SEM (cell line): ENCODE results near the genes COLEC12 and CETN1.

- PRO-cap = no peak
Observed at GRCh38 chr18:136311-136934, 21.9 kb upstream of the USP14 start.

GRCh38 chr18:170271-170999 is 12.1 kb downstream of the USP14 start:
- PRO-cap = no peak

DNA sequence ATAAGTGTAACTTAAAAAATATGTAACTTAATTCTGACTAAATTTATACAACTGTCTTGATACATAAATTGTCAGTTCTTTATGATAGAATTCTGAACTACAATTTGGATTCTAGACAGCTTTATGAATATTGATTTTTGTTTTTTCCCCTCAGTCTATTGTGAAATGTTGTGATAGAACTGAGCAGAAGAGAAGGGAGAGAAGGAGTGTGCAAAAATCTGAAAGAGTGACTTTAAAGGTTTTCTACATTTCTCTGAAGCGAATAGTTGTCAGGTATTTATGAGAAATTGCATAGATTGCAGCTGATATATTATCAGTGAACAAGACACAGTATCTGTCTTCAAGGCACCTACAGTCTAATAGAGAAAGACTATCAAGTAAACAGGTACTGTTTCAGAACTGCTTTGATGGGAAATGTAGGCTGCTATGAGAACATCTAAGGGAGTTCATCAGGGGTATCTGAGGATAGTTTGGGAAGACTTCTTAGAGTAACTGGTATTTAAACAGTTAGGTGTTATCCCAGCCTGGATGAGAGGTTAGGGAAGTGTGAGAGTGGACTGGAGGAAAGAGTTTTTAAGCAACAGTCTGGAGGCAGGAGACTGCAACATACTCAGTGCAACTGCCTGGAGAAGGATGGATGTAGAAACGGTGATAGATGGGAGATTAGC is 24.0 kb downstream of the USP14 start:
- PRO-cap = no peak

DNA sequence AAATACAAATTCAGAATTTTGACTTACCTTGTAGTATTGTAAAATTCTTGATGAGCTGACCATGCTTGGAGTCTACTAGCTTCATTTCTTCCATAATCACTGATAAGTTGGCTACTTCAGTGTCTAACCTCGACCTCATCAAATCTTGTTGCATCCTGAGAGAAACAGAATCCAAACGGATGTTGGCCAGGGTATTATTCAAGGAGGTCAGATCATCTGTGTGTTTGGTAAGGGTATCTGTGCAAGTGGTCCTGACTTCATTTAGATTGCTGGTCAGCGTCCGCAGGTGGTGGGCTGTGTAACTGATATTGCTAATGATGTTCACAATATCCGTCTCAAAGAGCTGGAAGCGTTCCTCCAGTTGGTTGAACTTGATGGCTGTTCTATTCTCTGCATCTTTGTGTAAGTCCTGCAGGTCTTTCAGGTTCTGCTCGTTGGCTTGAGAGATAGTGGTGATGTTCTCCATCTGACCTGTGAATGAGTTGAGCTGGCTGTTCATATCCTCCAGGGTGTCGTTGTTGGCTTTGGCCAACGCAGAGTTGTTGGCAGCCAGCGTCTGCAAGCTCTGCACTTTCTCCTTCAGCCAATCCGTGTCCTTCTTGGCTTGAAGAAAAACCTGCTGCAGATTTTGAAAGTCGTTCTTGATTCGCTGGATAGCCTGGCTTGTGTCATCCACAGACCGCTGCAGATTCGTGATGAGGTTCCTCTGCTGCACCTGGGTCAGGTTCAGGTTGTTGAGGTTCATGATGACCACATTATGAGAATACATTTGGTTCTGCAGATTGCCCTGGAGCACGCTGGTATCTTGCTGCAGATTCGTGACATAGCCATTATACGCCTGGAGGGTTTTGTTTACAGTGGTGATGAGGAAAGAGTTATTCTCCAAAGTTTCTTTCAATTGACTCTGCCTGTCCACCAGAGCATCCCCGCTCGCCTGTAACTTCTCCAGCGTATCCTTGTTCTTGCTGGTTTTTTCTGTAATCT is 78.7 kb upstream of the THOC1 start:
- PRO-cap = no peak

DNA sequence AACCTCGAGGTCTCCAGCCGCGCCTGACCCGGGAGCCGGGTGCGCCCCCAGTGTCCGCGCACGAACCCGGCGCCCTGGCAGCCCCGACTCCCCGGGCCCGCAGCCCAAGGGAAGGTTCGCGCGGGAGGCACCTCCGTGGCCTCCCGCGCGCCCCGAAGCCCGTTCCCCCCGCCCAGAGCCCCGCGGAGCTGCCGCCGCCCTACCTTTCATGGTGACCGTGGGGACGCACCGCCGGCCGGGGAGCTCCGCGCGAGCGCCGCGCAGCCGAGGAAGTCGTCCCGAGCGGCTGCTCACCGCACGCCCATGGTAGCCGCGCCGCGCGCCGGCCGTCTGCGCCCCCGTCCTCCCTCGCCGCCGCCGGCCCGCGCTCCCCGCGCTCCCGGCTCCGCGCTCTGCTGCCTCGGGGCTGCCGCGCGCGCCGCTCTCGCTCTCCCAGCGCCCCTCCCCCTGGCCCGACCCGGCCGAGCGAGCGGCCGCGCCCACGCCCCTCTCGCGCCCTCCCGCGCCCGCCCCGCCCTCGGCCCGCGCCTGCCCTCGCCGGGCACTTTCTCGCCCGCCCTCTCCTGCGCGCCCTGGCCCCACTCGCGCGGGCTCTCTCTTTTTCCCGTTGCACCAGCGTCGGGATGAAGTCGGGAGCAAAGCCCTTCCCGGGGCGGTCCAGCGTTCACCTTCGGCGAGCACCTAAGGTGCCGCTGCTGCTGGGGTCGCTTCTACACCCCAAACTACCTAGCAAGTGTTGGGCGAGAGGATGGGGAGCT is at the start of gene COLEC12:
Gene COLEC12, minus strand, starts transcription at position 397 of the 758 bp plus-strand sequence.
- PRO-cap = no peak

- PRO-cap = no peak
Observed at GRCh38 chr18:580005-580594, at the start of gene CETN1. Gene CETN1, plus strand, starts transcription at chr18:580380.

GRCh38 chr18:658494-658965 is 1.1 kb downstream of the TYMS start:
- PRO-cap = no peak

GRCh38 chr18:666044-666326 is 8.5 kb downstream of the TYMS start:
- PRO-cap = no peak

DNA sequence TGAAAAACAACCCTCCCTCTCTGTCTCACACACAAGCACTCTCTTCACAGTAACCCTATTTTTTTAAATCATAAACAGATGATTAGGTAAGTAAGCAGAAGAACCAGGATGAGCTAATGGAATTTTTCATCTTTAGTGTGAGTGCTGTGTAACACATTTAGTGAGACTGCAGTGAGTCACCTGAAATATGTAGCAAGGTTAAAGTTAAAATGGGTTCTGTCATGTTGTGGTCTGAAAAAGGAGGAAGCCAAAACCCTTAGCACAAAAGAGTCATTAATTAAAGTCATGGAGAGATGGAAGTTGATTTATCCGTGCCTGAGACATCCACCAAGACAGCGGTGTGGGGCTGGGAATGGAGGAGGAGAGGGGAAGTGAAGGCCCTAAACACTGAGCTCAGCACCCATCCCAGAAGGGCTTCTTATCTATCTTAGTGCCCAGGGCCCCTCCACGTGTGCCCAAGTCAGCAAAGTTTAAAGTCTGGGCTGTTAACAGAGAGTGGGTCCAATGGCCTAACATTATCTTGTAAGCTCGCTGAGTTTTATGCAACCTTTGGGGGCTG is 9.5 kb downstream of the ENOSF1 start:
- PRO-cap = no peak

DNA sequence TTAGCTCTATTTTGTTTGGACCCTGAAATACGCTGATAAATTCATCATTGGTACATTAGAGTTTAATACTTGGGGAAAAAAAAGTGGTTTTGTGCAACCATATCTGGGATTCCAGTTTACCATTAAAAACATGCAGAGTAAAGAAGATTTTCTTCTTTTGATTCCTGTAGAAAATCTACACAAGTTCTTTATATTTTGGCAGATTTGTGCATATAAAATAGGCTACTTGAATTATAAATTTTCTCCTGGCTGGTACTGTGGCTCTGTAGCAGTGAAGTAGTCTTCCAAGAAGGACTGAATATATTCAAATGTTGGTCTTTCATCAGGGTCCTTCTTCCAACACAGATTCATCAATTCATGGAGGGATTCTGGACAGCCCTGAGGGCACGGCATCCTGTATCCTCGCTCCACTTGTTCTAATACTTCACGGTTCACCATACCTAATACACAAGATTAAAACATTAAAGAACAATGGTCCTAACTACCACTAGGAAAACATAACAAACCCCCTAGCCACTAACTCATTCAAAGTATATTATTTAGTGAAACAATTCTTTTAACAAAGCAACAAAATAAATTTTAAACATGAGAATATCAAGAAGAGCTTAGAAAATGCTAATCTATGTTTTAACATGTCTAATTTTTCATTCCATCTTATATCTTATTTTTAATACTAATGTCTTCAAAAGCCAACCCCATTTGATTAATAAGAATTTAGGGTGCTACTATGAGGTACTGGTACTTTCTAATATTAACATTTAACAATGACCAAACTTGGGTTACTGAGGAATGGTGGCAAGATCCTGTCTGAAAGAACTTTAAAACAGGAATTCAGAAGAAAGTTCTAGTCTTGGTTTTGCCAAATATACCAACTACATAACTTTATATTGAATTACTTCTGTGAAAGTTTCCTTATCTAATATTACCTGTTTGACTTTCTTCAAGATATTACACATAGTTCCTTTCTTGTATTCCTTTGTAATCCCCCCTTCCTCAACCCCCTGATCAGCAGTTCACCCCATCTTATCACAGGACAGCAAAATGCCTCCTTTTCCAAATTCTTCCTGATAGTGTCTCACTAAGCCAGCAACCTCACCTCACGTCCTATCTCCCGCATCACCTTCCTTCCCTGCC is 12.1 kb upstream of the ENOSF1 start:
- PRO-cap = no peak

GRCh38 chr18:778346-779547 is 33.3 kb downstream of the YES1 start:
- PRO-cap = no peak

GRCh38 chr18:808229-809008 is 3.6 kb downstream of the YES1 start:
- PRO-cap = no peak

DNA sequence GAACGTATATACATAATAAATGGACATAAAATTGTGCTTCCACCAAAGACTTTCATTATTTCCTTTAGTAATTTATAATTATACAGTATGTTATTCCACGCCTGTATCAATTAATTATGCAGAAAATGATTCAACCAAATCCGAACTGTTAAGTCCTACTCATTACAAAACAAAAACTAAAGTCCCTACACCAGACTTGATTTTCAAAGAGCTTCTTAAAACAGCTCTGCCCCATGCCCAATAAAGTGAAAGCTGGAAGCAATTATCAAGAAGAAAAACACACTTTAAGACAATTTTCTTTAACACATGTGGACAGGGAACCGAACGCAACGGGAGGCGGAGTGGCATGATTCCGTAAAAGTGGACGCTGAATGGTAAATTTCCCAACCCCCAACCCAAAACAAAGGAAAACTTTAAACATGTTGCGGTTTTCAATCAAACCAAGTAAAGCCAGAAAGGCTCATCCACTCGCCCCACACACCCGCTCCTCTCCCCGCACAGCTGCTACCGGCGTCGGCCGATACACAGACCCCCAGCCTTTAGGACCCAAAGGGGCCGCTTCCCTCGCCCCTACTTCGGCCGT is 771 bp downstream of the YES1 start:
- PRO-cap = unidirectional peak, plus-strand start at position 302 of the sequence

DNA sequence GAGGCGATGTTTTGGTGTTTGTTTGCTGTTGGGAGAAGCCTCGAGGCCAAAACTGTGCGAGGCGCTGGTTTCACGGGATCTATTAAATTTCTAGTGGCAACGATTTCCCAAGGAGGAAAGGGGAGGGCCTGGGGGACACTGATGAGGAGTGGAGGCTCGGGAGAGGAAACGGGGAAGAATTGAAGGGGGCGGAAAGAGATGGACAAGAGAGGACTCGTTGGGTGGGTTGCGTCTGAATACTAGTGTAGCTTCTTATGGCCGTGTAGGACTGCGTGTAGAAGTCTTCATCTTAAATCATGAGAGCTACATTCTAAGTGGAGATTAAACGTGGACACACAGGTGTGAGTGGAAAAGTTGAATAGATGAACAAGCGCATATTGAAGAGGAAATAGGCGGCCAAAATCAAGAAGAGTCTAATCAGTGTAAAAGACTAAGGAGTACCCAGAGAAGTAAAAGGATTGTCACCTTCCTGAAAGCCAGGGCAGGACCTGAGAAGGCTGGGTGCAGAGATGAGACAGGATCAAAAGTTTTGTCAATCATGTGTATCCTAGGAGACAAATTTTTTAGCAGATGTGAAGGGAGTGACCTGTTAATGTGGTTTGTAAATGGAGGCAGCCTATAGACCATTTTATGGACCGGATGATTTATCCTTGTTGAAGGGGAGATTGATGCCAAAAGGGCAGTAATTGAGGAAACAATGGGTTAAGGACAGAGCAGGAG is 578 bp downstream of the NDC80 start:
- PRO-cap = bidirectional peak, plus-strand start at position 473 of the sequence, minus-strand start at position 490 of the sequence

GRCh38 chr18:2700218-2700779 is 44.8 kb downstream of the SMCHD1 start:
- PRO-cap = no peak

DNA sequence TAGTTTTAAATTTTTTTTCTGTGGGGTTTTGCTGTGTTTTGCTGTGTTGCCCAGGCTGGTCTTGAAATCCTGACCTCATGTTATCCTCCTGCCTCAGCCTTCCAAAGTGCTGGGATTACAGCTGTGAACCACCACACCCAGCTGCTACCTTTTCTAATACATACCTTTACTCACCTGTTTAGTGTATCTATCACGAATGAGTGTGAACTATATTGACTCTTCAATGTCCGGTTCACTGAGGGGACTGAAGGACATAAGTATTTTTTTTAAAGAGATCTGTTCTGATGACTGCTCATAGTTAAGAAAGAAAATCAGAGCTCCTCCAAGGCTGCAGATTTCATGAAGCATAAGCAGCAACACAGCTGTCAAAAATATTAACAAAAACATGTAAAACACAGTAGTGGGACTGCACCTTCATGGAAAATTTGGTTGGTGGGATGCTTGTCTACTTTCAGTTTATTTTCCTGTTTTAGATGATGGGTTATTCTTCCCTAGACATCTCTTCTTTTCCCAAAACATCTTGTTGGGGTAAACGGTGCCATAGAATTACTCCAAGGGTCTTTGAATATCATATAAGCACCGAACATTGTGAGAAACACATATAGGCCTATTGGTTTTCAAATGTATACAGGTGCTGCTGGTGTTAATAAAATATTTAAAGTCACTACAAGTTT is 84.0 kb upstream of the EMILIN2 start:
- PRO-cap = no peak

DNA sequence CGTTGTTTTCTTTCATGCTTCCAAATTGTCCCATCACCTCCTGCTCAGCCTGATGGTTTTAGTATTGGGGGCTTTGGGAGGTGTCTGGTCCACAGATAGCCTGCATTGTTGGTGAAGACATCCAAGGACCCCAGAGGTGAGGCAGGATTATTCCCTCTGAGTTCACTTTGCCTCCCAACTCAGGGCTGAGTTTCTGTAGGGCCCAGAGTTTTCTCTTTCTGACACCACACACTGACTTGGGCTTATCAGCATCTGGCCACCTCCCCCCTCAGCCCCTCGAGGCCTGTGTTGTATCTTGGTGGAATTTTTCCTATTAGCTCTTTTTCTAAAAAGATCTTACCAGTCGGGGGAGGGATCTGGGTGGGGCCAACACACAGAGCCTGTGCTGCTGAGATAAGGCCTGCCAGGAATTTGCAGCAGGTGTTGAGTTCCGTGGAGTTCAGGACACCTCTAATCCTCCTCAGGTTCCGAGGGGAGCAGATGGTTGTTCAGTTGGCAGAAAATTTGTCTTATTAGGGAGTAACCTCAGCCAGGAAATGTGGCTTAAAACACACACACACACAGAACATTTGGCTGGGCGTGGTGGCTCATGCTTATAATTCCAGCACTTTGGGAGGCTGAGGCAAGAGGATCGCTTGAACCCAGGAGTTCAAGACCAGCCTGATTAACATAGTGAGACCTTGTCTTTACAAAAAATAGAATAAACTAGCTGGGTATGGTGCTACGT is 7.3 kb downstream of the EMILIN2 start:
- PRO-cap = no peak

- PRO-cap = no peak
Observed at GRCh38 chr18:2891247-2891777, 44.5 kb downstream of the EMILIN2 start.

DNA sequence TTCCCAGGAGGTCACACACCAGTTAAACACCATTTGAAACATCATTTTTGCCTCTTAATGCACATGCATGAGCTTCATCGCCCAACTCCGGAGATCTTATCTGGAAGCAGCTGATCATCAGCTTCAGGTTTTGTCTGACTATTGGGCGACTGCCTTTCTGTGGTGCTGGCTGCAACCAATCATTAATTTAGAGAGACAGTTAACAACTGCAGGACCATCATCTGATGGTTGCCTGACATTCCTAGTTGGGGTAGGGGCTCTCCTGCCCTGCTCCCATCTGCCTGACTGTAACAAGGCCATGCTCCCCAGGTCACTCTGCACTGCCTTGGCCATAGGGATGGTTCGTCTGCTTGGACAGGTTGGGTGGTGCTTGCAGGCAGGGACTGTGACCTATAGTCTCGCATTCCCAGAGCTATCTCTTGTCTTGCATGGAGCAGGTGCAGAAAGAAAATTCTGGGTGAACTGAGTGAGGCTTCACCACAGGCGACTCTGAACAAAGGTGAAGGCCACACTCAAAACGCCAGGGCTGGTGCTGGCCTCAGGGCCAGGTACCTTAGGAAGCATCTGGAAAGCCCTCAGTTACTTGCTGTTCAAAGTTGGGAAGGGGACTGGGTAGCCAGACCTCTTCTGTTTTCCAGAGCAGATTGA is 64.7 kb downstream of the EMILIN2 start:
- PRO-cap = no peak

DNA sequence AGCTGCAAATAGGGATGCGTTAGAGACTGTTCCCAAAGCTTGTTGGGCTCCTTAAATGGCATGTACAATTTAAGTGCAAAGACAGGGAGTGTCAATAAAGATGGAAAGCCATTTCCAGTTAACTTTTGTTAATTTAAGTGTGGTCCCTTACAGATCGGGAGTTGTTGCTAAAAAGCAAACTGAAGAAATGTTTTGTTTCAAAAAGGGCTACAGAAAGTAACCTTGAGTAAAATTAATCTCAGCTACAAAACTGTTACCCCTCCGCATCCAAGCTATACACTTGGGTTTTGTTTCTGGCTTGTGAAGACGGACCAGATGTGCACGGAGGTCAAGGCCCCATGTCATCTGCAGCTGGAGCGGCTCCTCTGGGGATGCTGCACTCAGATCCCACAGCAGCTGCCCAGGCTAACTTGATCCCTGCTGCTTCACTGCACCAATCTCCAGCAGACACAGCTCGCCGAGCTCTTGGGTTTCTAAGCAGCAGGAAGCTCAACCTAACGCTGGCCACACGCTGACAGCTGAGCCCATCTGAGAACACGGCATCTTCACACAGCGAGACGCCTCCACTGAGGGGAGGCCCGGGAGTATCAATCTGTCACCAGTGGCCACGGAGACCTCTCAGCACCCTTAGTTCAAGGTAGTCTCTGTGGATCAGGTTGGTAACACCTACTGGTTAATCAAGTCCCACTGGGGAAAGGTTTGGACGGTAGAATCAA is 67.3 kb downstream of the EMILIN2 start:
- PRO-cap = bidirectional peak, plus-strand start at position 507 of the sequence, minus-strand start at position 438 of the sequence